OCI-LY7 (cell line): ENCODE measurements around the genes AQP4 and CHST9.

GRCh38 chr18:23521642-23522381 lies 18.5 kb downstream of the RMC1 start:
- PRO-cap = no peak
- RAMPAGE, long total RNA = no peak

DNA sequence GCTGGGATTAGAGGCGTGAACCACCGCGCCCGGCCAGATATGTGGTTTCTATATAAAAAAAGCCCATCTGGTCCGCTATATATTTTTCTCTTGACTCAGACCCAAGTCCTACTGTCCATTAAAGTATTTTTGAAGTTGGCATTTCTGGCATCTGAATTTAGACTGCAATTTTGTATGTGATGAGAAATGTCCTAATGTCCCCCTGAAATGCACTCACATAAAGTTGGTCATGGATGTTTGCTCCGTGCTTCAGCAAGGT lies 28.9 kb downstream of the ANKRD29 start:
- PRO-cap = no peak
- RAMPAGE, long total RNA = no peak

- PRO-cap = no peak
- RAMPAGE, long total RNA = no peak
Observed at GRCh38 chr18:23690082-23691158, 1.2 kb downstream of the LAMA3 start.

GRCh38 chr18:23779857-23780667 lies 90.8 kb downstream of the LAMA3 start:
- PRO-cap = no peak
- RAMPAGE, long total RNA = no peak

DNA sequence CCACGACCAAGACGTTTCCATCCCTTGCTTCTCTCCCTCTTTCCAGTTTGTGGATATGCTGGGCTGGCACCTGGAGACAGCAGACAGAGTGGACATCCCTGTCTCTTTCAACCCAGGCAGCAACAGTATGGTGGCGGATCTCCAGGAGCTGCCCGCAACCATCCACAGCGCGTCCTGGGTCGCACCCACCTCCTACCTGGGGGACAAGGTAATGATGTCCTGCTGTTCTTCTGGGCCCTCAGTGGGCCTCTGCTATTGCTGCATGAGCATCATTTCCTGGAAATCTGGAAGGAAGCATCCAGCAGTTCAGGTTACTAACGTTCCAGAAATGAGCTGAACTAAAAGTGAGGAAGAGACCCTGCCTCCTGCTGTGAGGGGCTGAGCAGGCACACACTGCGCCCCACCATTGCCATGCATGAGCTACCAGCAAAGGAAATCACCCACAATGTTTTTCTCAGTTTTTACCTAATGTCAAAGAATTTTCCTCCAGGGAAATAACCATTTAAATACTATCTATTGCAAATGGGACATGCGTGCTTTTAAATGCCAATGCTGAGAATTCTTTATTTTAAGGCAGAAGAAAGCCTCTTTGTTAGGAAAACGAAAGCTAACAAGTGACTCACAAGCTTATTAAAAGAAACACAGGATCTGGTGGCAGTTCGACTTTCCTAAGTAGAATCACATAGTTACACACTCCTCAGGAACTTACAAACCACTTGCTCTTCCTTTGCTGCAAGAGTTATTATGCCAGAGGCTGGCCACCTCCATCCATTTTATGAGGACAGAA lies 152.8 kb upstream of the TTC39C start:
- PRO-cap = no peak
- RAMPAGE, long total RNA = no peak

DNA sequence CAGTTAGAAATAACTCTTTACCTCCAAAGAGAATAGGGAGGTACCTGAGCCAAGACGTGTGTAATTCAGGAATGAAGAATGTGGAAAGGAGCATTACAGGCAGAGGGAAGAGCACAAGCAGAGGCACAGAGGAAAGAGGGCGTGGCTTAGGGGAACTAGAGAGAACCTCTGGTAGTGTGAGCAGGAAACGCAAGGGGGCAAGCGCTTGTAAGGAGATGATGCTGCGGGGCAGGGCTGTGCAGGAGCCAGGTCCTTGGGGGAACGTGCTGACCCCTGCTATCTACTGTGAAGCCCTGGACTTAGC lies 50.1 kb upstream of the TTC39C start:
- PRO-cap = no peak
- RAMPAGE, long total RNA = no peak

DNA sequence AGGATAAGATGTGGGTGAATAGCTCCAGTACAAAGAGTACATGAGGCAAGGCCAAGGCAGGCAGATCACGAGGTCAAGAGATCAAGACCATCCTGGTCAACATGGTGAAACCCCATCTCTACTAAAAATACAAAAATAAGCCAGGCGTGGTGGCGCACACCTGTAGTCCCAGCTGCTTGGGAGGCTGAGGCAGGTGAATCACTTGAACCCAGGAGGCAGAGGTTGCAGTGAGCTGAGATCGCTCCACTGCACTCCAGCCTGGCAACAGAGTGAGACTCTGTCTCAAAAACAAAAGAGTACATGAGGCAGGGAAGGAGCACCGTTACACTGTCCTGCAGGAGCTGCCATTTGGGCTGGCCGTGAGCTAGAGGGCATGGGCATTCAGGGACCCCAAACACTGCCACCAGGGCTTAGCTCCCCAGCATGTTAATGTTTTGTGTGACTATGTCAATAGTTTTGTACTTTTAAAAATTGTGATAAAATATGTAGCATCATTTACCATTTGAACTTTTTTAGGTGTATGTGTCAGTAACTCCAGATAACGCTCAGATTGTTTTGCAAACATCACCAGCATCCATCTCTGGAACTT lies 18.7 kb upstream of the CABYR start:
- PRO-cap = no peak
- RAMPAGE, long total RNA = no peak

DNA sequence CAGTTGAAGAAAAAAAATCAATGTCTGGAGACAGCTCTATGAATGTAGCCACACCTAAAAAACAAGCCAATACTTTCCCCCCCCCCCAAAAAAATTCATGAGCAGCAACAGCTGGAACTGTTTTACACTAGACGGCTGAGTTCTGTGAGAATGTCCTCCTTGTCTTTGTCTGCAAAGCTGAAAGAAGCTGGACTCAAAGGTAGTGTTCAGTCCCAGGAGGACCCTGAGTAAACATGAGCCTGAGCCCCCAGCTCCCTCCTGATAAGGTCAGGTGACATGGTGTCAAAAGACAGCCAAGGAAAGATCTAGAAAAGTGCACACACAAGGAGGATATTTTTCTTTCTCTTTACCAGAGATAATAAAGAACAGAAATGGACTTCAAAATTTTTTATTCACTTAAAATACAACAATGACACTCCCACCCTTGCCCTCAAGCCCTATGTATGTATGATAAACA lies 68.1 kb downstream of the ZNF521 start:
- PRO-cap = no peak
- RAMPAGE, long total RNA = no peak

GRCh38 chr18:25711577-25711777 lies 359.5 kb upstream of the ZNF521 start:
- PRO-cap = no peak
- RAMPAGE, long total RNA = no peak

DNA sequence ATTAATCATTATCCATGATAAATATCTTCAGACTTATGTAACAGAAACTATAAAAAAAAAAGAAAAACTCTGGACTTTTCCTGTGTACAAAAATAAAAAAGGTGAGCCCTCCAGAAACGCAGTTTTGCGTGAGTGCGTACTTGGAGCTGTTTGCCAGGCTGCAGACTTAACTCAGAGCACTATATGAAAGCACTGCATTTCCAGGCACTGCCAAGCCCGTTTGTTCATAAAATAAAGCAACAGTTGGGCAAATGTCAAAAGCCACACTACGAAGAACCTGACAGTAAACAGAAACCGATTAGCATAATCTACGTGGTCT lies 1.3 kb downstream of the SS18 start:
- PRO-cap = unidirectional peak, minus-strand start at position 222 of the sequence
- RAMPAGE, long total RNA = no peak

DNA sequence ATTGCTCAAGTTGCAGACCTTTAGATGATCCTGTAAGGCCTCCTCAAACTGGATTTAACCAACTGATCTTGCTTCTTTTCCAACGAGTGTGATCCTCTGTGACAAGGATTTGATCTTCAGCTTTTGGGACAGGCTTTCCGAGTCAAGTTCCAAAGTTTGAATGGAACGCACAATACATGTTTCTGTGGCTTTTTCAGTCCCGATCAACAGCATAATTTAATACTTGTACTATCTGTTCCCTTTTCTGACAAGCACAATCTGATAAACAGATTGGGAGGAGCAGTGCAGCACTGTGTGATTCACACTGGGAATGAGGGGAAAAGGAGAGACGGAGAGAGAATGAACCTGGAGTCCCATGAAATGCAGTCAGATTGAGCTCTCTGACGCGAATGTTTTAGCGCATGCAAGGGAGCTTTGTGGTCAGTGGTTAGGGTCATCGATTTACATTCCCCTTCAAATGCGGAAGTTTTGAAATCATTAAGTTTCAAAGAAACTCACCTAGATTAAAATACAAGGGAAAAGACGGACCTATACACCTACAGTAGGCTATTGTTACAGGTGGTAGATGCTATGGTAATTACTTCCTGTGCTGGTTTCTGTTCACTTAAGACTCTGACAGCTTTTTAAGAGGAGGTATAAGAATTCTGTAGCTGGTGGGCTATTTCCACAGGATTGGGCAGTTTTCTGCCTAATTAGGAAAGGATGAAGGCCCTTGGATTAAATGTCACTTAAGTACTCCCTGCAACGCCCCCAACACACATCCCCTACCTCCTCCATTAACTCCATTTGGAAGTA lies 99.6 kb downstream of the KCTD1 start:
- PRO-cap = no peak
- RAMPAGE, long total RNA = no peak

GRCh38 chr18:26501072-26501522 lies 47.3 kb downstream of the KCTD1 start:
- PRO-cap = no peak
- RAMPAGE, long total RNA = no peak

- PRO-cap = no peak
- RAMPAGE, long total RNA = no peak
Observed at GRCh38 chr18:26546486-26547510, 1.6 kb downstream of the KCTD1 start.

GRCh38 chr18:26863897-26864700 lies 1.4 kb downstream of the AQP4 start:
- PRO-cap = no peak
- RAMPAGE, long total RNA = no peak

DNA sequence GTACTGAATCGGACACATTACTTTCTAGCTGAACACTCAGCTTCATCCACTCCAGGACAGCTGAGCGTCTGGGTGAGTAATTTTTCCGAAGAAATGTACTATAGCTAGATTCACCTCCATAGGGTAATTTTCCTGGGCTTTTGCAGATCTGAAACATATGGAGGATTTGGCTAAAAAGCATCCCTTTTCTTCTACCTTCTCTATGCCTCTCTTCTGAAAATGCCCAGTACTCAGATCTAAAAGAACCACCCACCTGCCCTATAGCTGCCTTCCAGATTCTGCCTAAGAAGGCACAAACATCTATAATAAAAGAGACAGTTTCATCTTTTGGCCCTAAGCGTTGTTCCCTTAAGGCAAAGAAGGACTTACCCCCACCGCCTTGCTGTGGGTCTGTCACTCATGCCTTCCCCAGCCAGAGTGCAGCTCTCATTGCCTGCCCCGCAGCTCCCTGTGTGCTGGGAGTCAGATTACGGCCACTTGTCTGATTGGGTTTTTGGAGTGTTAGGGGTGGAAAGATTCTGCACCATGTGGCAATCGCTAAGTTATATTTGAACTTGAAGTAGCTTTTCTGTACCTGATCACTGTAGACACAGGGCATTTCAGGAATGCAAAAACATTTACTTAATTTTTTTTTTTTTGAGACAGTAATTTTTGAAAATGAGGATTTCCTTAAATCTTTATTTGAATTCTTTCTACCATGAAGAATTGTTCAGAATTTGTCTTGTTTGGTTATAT lies at the start of gene AQP4:
TSS of gene AQP4 (minus strand) at position 419 of the 735 bp plus-strand sequence.
- PRO-cap = no peak
- RAMPAGE, long total RNA = no peak

- PRO-cap = no peak
- RAMPAGE, long total RNA = no peak
Observed at GRCh38 chr18:27185073-27185916, at the start of gene CHST9. Gene CHST9 (minus strand): TSS chr18:27185308.

DNA sequence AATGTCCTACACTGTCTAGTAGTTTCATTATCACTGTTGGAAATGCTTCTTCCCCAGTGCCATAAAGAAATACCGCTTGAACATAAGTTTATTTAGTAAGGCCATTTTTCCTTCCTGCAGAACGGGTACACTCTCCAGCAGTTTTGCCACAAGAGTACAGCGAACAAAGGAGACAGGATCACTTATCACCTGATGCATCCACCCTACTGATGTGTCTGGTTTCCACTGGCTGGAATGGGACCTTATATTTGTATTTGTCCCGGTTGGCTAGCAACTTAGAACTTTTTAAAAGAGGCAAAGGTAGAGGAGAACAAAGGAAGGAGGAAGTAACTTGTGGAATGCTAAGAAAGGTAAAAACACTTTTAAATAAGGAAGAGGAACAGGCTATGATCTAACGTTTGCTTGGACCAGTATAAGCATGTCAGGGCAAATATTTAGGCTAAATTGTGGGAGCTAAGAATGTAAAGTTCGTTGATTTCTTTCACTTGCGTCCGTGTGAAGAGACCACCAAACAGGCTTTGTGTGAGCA lies 46.2 kb upstream of the CHST9 start:
- PRO-cap = no peak
- RAMPAGE, long total RNA = no peak

GRCh38 chr18:27605326-27605606 lies 420.2 kb upstream of the CHST9 start:
- PRO-cap = no peak
- RAMPAGE, long total RNA = no peak

DNA sequence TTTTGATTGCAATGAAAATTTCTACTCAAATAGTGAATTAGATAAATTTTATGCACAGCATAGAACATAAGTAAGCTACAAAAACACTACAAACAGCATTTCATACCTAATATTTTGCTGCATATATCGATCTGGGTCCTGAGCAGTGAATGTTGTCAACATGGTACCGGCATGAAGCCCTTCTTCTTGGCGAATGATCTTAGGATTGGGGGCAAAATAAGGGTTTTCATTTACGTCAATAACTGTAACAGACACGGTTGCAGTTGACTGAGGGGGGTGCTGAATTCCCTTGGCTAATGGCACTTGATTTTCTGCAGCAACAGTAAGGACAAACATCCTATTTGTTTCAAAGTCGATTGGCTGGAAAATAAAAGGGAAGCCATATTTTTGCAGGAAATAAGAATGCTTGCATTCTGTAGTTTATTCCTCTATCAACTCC lies 186.9 kb downstream of the CDH2 start:
- PRO-cap = no peak
- RAMPAGE, long total RNA = no peak

DNA sequence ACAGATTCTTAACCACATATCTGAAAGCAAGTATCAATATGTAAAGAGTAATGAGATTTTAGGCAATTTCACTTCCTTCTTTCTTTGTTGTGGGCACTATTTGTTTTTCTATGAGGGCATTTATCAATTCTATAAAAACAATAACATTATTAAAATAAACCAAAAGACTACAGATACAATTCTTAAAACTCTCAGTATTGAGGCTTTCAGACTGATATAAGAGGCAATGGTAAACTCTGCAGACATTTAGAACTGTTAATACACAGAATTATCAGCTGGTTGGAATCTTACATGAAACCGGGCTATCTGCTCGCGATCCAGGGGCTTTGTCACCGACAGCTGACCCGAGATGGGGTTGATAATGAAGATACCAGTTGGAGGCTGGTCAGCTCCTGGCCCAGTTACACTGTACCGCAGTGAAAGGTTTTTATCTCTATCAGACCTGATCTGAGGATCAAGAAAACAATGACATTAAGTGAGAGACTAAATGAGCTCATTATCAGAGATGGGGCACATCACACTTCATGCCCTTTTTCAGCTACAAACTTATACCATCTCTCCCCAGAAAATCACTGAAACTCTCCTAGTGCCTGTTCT lies 167.4 kb downstream of the CDH2 start:
- PRO-cap = no peak
- RAMPAGE, long total RNA = no peak